Bronchial lymph node (tissue), 1 donor: ENCODE measurements around the gene TCAP.

- PRO-cap = no peak
These were observed 1.3 kb downstream of the STARD3 start for GRCh38 chr17:39638142-39638812.

- PRO-cap = no peak
These were observed at the start of gene TCAP for GRCh38 chr17:39665099-39665541. TSS of gene TCAP (plus strand) at chr17:39665349.

DNA sequence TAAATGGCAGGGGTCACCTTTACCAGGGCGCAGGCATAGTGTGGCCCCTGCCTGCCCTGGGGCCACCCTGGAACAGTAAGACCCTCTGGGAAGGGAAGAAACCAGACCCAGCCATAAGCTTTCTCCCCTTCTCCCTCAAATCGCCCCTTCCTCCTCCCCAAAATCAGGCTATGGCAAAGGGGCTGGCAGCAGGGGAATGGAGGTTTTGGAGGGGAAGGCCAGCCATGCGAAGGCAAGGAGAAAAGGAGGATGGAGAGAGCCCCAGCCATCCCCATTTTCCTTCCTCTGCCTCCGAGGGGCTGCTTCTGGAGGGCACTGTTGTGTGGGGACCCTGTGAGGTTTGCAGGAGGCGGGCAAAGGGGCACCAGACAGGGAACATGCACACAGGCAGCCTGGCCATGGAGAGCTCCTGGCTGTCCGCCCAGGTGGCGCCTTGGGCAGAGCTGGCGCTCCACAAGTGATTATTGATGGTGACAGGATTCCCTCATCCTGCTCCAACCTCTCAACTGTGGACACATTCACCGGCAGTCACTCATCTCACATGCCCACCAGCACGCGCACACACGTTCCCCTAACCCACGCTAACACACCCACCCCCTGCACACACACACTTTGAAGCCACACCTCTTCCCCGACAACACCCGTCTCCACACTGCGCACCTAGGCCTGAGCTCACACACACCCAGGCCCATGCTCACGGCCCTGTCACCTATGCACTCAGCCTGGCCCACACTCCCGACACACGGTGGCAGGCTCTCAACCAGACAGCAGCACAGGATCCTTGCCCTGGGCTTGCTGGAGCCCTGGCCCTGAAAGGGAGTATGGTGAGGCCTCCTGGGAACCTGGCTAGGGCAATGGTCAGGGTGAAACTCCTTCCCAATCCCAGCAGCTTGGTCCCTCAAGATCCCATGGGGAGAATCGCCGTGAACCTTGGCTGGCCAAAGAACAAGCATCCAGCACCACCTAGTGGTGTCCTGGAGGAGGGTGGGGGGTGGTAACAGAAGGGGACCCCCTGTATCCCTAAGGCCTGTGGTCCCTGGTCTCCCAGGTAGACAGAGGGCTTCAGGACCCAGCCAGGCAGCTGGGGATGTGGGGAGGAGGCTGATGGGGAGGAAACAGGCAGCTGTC, 3.5 kb downstream of the PNMT start:
- PRO-cap = no peak

DNA sequence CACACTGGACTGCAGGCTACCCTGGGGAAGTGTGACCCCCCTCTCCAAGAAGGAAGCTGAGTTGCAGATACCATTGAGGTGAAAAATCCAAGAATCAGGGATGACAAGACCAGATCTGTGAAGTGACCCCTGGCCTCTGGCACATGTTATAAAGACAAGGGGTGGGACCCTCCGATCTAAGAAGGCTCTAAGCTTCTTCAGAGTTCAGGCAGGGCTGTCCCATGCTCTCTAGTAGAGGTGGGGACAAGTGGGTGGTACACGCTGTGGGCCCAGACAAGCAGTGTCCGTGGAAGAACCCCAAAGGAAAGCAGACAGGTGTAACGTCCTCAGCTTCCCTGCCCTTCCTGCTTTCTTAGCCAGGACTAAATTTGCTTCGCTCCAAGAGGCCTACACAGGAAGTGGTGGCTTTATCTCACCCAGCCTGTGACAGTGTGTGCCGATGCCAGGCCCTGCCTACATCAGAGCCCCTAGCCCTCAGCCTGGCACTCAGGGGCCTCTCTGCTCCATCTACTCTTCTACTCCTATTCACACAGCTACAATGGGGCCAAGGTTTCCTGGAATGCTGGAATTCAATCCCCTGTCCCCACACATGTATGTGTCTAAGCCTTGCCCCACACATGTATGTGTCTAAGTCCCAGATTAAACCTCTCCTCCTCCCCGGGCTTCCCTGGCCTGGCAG, 8.4 kb downstream of the PGAP3 start:
- PRO-cap = bidirectional peak, plus-strand start at position 458 of the sequence, minus-strand start at position 354 of the sequence

DNA sequence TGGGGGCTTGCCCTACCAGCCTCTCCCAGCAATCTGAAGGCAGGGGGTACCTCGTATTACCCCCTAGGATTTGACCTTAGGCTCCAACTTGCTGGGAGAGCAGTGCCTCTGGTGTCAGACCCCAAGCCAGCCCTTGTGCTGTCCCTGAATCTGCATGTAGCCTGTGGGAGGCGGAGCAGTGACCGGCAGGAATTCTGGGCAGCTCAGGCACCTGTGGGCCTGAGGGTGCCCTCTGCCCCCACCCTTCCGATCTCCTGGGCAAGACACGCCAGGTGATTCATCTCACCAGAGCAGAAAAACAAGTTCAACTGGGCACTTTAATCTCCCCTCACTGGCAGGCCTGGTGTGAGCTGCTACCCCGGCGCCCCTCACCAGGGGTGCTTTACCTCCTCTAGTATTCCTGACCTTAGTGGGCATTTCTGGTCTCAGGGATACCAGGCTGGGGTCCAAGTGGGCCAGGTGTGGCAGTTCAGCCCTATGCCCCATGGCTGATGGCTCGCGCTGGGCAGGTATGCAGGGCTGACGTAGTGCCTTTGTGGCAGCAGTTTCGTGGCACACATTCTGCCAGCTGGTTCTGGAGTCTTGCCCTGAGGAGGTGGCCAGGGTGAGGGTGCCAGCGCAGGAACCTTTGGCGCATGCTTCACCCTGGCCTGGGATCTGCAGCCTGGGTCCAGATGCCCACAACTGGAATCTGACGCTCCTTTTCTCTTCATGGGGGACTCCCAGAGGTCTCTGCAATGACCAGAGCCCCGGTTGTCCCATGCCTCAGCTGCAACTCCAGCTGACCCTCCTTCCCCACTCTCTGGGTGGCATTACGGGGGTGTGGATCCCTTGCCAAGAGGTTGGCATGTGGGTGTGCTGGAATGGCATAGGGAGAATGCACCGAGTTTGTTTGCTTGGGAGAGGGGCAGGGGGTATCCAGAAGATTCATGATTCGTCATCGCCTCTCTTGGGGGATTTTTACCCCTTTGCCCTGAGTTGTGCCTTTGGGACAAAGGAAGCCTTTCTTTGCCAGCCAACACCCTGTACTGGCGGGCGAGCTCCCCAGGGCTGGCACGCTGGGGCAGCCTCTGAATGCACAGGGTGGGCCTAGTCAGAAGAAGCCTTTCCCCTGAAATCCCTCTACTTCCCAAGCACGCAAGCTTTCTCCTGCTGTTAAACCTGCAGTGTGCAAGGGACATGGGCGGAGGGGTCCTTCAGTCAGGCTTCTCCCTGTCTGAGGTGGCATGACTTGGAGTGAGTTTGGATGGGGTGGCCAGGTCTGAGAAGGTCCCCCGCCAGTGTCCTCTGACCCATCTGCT, 6.3 kb downstream of the ERBB2 start:
- PRO-cap = no peak

GRCh38 chr17:39713675-39713875, 13.7 kb downstream of the ERBB2 start:
- PRO-cap = no peak

- PRO-cap = no peak
These were observed 10.8 kb downstream of the MIEN1 start for GRCh38 chr17:39719333-39720097.

- PRO-cap = no peak
These were observed 5.5 kb downstream of the MIEN1 start for GRCh38 chr17:39724519-39725600.

GRCh38 chr17:39794226-39794615, 56.5 kb downstream of the GRB7 start:
- PRO-cap = bidirectional peak, plus-strand start at chr17:39794550, minus-strand start at chr17:39794470

DNA sequence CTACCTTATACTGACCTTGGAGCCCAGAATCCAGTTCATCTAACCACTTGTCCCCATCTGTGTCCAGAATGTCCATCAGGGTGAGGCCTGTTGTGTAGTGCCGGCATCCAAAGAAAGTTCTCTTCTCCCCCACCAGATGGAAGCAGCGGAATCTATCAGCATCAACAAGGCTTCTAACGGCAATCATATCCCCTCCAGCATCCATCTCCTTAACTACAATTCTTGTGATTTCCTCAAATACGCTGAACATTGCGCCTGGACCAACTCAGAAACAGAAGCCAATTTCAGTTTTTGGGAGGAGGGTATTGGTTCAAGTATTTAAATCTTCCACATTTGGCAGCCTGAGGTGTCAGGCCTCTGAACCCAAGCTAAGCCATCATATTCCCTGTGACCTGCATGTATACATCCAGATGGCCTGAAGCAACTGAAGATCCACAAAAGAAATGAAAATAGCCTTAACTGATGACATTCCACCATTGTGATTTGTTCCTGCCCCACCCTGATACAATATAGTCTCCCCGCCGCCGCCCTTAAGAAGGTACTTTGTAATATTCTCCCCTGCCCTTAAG, 1.3 kb downstream of the GSDMB start:
- PRO-cap = no peak

GRCh38 chr17:39964033-39964240, 1.1 kb downstream of the GSDMA start:
- PRO-cap = no peak

GRCh38 chr17:40011877-40012537, 3.2 kb upstream of the CSF3 start:
- PRO-cap = no peak

DNA sequence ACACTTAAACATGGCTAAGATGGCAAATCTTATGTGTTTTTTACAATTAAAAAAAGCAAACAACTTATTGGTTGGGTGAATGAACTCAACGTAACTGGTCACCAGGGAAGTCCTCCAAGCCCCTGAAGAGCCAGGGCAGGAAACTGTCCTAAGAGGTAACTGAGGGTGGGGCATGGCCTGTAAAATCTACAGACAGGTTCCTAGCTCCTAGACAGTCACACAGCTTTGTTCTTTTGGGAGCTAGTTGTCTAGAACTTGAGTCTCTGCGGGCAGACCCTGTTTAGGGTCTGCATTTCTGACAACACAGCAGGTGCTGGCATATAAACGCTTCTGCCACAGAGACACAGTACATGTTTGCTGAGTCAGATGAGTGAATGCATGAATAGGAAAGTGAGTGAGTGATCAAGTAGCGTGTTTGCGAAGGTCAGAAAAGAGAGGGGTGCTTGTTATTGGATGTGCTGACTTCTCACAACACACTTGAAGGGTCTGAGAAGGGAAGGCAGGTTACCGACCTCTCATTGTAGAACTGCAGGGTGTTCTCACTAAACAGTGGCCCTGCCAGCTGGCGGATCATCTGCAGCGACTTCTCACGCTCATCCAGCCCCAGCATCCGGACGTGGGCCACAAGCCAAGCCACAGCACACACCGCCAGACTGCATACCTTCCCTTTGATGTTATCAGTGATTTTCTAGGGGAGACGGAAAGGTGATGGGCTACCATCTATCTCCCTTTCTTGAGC, 10.6 kb downstream of the CSF3 start:
- PRO-cap = no peak

GRCh38 chr17:40068672-40069777, 6.3 kb downstream of the THRA start:
- PRO-cap = bidirectional peak, plus-strand start at chr17:40069045, minus-strand start at chr17:40068924

- PRO-cap = no peak
These were observed 13.5 kb downstream of the NR1D1 start for GRCh38 chr17:40086691-40087392.

GRCh38 chr17:40091369-40092341, 8.7 kb downstream of the NR1D1 start:
- PRO-cap = no peak

- PRO-cap = bidirectional peak, plus-strand start at chr17:40099491, minus-strand start at chr17:40099145
These were observed 1.3 kb downstream of the NR1D1 start for GRCh38 chr17:40098912-40099674.

DNA sequence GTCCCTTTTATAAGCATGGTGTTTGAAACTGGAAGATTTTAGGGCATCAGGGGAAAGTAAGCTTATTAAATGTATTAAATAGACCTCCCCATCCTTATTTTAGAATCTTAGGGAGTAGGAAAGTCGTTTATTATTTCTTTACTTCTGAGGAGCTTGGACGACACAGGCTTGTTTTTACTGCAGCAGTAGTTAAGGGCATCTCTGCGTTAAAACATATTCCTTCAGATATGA, 2.1 kb downstream of the MSL1 start:
- PRO-cap = no peak

DNA sequence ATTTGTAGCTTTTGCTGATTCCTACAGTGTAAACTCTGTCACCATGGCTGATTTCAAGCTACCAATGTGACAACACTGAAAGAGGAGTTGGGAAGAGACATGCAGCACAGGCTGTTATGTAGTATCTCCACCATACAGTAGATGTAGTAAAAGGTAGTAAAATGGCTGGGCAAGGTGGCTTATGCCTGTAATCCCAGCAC, 7.9 kb downstream of the RAPGEFL1 start:
- PRO-cap = no peak

GRCh38 chr17:40281571-40282332, 5.9 kb upstream of the CDC6 start:
- PRO-cap = no peak